CD14-positive monocyte (primary cell): ENCODE measurements around a stretch of chr6.

DNA sequence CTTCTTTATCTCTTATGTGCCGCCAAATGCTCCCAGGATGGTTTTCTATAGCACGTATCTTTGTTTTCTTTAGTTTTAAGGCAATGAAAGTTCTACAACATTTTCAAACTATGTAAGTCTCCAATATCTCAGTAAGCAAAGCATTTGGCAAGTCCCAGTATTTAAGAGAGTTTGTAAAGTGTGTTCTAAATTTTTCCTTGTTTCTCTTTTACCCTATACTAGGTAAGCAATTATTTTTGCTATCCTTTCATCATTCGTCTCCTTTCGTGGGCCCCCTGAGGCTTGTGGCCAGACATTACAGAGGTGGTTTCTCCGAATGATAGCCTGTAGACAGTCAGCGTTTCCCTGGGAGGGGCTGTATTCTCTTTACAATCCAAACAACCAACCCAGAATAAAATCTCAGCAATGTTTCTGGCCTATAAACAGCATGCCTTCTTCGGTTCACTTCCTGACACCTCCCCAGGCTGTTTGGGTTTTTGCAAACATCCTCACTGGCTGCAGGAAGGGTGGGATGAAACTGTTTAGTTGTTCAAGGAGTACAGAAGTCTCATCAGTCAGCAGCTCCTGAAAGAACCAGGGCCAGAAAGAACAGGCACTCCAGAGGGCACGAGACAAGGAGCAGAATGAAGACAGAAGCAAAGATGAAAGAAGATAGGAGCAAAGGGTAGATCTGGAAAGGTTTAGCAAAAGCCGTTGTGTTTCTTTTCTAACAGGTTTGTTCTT lies 349.9 kb downstream of the QKI start:
- CAGE, long polyA plus RNA = no peak

- CAGE, long polyA plus RNA = no peak
These were observed 423.1 kb downstream of the QKI start for GRCh38 chr6:163837583-163838129.

- CAGE, long polyA plus RNA = no peak
These were observed 691.2 kb downstream of the QKI start for GRCh38 chr6:164105679-164106136.

- CAGE, long polyA plus RNA = no peak
These were observed 693.1 kb downstream of the QKI start for GRCh38 chr6:164107559-164108102.

DNA sequence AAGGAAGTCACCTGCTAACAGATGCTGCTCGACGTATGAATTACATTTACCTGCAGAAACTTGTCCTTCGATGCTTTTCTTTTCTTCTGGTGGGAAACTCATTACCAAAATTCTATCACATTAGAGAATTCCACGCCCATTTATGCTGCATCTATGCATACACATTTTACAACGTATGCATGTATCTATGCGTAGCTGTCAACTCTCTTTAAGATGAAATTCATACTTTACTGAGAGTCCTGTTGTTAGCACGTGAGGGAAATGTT lies 89.8 kb upstream of the PDE10A start:
- CAGE, long polyA plus RNA = no peak

GRCh38 chr6:165846675-165847296 lies 183.7 kb upstream of the PDE10A start:
- CAGE, long polyA plus RNA = no peak

DNA sequence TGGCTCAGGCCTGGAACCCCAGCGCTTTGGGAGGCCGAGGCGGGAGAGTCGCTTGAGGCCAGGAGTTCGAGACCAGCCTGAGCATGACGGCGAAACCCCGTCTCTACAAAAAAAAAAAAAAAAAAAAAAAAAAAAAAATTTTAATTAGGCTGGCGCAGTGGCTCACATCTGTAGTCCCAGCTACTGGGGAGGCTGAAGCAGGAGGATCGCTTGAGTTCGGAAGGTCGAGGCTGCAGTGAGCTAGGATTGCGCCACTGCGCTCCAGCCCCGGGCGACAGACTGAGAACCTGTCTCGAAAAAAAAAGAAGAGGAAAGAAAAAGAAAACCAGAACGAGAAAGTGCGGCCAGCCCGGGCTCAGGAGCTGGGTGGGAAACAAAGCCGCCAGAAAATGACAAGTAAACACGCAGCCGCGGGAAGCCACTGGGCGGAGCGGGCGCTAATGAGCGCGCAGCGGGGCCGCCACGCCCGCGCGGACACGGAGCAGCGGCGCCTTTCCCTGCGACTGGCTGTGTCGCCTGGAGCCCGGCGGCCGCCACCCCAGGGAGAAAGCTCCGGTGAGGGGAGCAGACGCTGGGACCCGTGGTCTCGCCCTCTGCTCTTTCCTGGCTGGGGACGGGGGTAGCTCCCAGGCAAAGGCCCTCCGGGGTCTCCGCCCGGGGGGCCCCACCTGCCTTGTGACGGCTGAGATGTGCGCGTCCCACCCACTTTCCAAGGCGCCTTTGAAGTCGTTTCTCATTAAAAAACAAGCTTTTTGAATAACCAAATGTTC lies 55.1 kb downstream of the PRR18 start:
- CAGE, long polyA plus RNA = no peak

DNA sequence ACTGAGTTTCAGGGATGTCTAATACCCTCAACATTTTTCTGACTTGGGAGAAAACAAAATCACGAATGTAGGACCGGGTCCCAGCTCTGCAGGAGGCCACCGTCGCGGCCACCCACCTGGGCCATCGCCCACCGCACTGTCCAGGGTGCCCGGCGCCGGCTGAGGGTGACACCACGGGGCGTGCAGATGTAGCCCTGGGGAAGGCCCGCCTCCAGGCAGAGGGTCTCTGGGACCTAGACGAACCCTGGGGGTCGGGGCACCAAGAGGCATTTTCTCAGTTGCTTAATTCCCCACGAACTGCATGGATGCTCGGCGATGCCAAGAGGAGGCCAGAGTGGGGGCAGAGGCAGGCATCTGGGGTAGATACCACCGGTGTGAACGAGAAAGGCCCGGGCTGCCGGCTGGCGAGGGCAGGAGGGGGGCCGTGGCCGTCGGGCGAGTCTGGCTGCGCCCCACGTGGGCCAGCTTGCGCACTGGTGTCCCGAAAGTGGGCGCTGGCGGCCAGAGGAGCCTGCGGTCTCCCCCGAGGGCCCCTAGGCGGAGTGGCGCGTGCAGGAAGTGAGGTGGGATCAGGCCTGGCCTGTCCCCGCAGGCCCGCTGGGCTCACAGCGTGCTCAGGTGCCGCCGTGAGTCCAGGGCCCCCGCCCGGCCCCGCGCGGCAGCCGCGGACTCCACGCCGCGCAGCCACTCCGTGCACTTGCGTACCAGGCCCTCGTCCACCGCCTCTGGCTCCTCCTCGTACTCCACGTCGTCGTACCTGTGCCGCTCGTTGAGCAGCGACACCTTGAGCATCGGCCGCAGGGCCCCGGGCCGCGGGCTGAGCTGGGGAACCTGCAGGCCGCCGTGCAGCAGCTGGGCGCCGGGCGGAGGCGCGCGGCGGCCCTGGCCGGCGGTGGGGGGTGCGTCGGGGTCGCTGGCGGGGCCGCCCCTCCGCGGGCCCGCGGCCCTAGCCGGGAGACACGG lies 1.3 kb downstream of the PRR18 start:
- CAGE, long polyA plus RNA = no peak

DNA sequence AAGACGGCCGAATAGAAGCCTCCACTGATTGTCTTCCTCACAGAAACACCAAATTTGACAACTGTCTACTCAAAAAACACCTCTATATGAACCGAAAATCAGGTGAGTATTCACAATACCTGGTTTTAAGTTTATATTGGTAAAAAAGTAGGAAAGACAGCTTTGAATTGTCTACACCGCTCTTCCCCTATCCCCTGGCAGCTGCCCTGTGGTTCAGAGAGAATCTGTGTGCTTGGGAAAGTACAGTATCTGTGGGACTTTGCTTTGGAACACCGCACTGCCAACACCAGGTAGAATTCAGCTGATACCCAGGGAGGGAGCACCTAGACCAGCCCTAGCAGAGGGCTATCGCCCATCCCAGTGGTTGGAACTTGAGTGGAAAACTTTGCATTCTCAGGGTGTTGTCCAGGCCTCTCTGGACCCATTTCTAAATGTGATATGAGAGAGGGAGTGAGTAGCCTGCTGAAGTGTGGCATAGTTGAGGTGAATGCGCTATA lies 11.3 kb upstream of the MPC1 start:
- CAGE, long polyA plus RNA = no peak

- CAGE, long polyA plus RNA = no peak
These were observed 24.8 kb downstream of the RAMACL start for GRCh38 chr6:166561312-166562373.

DNA sequence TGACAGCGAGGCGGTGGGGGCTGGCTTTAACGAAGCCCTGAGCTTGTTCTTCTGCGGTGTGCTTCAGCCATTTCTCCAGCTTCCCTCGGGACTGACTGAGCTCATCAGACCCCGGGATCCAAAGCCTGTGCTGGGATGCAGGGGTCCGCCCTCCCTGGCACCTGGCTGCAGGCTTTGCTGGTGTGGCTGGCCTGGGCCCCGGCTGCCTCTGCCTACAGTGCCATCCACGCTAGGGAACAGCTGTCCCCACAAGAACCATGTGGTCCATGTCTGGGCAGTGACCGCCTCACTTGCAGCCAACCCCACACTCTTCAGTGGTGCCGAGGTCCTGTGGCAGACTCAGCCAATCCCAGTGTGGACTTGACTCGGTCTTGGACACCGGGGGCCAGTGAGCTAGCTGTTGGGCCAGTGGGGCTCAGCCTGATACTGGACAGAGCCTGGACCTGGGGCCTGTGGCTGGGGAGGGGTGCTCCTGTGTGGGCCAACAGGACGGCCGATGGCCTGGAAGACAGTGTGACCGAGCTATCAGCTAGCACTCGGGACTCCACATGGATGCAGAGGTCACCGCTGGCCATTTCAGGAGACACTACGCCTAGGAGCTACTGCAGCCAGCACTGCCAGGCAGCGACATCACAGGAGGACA lies 21.1 kb downstream of the RAMACL start:
- CAGE, long polyA plus RNA = no peak

GRCh38 chr6:166626203-166626741 lies 779 bp downstream of the RPS6KA2 start:
- CAGE, long polyA plus RNA = no peak

DNA sequence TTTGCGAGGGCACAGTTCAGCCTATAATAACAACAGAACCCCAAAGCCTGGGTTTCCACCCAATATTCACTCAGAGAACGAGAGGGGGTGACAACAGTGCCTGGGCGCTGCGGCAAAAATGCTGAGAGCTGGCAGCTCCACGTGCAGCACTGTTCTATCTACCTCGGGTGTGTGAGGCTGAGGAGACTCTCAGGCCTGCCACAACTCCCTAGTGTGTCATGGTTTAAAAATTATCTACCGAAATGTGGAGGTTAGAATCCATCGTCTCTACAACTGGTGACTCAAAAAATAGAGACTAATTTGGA lies 118.5 kb upstream of the RPS6KA2 start:
- CAGE, long polyA plus RNA = no peak

GRCh38 chr6:166925421-166925941 lies 30.9 kb downstream of the RNASET2 start:
- CAGE, long polyA plus RNA = no peak

- CAGE, long polyA plus RNA = no peak
These were observed 509 bp upstream of the CEP43 start for GRCh38 chr6:166998630-166999145.

GRCh38 chr6:167112427-167113450 lies 10.2 kb upstream of the CCR6 start:
- CAGE, long polyA plus RNA = no peak

GRCh38 chr6:167125449-167125952 lies 2.6 kb downstream of the CCR6 start:
- CAGE, long polyA plus RNA = no peak

DNA sequence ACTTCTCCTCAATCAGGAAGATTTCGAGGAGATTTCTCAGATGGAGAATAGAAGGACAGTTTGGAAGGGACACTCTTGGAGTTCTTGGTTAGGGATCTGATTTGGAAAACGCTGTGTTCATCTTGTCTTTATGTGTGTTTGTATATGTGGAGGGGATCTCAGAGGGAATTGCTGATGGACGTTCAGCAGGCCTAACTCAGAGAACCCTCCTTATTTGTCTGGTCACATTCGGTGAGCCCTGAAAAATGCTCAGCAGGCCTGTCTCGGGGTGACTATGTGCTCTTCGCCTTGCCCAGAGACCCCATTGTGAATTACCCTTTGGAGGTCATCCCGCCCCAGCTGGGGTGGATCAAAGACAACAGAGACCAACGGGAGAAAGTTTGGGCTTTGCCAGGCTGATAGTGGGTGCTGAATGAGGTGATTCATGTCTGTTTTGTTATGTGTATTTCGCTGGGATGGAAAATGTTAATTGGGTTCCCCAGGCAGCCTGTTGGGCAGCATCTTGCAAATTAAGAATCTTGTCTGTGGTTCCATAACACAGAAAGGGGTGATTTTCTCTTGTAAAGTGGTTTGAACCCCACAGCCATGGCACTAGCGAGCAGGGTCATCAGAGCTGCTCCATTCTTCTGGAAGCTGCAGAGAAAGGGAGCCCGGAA lies 63.3 kb upstream of the UNC93A start:
- CAGE, long polyA plus RNA = no peak

DNA sequence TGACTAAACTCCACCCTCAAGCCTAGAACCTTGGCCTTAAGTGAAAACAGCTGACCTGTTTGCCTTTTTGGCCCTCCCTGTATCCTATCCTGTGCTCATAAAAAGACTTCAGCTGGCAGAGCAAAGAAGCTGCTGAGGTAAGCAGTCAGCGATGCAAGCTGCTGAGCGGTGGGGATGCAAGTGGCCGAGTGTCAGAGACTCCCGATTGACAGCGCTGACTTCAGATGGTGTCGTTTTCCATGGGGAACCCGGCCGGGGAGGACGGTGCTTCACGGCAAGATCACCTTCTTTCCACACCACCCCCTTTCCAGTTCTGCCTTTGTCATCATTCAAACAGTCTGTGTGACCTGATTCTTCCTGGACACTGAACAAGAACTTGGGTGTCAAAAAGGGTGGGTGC lies 53.0 kb upstream of the UNC93A start:
- CAGE, long polyA plus RNA = no peak

DNA sequence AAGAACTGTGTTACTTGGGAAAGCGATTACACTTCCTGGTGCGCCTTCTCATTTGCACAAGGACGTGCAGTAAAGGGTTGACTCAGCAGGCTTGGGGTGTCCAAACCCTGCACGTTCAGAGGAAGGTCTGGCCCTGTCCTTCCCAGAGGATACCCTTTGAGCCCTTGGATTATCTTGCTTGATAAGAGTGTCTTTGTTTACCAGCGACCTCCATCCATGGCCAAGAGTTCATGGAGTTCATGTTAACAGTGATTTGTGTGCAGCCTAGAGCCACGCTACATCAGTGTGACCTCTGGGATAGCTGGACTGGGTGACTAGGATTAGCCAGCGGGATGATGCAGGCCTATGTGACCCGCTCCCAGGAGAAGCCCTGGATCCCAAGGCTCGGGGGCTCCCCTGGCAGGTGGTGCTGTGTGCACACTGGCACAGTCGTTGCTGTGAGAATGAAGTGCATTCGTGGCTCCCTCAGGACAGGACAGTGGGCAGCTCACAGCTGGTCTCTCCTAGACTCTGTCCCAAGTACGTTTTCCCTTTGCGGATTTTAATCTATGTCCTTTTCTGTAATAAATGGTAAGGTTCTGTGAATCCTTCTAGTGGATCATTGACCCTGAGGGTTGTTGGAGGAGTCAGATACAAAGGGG lies 73.5 kb downstream of the TTLL2 start:
- CAGE, long polyA plus RNA = no peak